ENCODE measurements around a stretch of chr4.

- RRBS, result no CpG with 5 or more reads among the region's 21 CpGs
These were observed 30.7 kb downstream of the PDLIM3 start for GRCh38 chr4:185504349-185505326.

- RRBS, result 87% methylated on average over 5 of the region's 40 CpGs
These were observed 88.2 kb upstream of the PDLIM3 start for GRCh38 chr4:185623388-185624126.

- RRBS, result no CpG with 5 or more reads among the region's 30 CpGs
These were observed 74.1 kb downstream of the SORBS2 start for GRCh38 chr4:185737543-185738593.

DNA sequence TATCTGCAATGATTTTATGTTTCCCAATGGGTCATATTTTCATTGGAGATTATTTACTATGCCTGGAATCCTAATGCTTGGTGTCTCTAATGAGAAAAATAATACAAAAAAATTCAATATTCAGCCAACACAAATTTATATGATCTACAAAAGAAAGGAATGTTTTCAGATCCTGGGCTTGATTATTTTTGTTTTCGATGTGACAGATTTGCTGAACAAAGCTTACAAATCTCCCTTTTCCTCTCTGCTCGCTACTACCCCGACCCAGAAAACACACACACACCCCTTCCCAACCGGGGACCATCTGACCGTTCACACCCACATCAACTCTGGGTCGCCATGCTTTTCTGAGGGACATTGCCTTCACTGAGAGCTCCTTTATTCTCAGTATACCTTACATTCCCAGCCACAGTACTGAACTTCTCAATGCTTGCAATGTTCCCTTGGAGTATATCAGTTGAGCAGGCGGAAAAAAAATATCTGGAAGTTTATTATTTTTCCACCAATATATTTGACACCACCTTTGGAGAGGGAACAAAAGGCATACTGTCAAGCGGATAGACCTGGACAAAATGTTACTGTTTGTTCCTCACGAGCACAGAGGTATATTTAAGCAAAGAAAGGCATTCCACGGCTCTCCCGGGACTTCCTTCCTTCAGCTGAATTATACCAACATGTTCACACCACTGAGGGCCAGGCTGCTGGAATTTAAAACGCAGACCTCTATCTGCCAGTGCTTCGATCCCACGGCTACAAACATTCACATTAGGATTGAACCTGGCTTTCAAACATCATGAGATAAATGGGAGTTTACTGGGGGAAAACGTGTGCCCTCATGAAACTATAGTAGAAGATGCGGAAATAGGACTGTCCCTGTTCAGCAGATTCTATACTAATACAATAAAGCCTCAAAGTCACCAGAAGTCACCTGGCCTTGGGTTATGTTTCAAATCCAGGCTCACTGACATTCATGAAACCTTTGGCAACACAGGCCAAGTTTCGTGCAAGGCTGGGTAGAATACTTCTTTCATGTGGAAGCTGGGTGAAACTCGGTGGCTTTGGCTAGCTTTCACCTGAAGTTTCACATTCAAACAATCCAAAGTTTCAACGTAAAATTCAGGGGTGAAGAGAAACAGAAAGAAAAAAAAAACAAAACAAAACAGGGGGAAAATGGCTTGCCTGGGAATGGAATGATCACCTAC is 39.7 kb downstream of the SORBS2 start:
- RRBS, result no CpG with 5 or more reads among the region's 19 CpGs

- RRBS, result no CpG with 5 or more reads among the region's 5 CpGs
These were observed 37.7 kb downstream of the SORBS2 start for GRCh38 chr4:185774340-185774705.

DNA sequence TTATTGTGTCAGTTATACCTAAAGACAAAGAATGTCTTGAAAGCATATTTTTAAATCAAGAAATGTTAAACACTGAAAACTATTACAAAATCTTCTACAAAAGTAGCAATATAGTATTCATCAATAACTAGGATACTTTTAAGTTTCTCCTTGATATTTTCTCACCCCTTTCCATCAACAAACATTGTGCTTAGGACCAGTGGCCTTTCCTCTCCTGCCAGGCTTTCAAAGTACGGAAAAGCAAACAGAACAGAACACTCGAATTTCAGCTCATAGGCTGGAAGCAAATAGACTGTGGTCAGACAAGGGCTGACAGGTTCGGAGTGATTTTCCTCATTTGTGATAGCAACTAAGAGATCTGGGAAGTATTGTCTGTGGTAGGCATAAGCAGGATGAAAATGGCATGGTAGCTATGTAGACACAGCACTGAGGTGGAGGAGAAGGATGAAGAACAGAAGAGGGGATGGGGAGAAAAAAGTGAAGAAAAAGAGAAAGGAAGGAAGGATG is 68.6 kb upstream of the SORBS2 start:
- RRBS, result no CpG with 5 or more reads among the region's 3 CpGs

- RRBS, result 18% methylated on average over 1 of the region's 21 CpGs
These were observed 33.5 kb upstream of the CYP4V2 start for GRCh38 chr4:186157725-186158483.

DNA sequence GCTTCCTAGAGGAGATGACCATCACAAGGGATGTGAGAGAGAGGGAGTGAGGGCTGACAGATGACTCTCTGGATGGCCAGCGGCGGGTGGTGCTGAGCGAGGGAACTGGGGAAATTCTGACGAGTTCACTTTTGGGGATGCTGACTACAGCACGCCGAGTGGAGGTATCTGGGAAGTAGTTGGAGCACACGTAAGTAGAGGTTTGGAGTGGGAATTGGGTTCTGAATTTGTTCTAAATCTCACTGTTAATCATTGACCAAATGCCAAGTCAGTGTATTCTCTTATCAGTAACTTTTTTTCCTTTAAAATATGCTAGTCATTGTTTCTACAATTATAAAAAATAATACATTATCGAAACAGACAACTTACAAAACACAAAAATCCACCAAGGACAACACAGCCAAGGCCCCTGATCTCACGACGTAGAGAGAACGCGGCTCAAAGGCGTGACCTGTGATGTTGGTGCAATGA is 22.4 kb upstream of the CYP4V2 start:
- RRBS, result no CpG with 5 or more reads among the region's 13 CpGs

- RRBS, result no CpG with 5 or more reads among the region's 20 CpGs
These were observed 924 bp downstream of the CYP4V2 start for GRCh38 chr4:186192132-186192849.

DNA sequence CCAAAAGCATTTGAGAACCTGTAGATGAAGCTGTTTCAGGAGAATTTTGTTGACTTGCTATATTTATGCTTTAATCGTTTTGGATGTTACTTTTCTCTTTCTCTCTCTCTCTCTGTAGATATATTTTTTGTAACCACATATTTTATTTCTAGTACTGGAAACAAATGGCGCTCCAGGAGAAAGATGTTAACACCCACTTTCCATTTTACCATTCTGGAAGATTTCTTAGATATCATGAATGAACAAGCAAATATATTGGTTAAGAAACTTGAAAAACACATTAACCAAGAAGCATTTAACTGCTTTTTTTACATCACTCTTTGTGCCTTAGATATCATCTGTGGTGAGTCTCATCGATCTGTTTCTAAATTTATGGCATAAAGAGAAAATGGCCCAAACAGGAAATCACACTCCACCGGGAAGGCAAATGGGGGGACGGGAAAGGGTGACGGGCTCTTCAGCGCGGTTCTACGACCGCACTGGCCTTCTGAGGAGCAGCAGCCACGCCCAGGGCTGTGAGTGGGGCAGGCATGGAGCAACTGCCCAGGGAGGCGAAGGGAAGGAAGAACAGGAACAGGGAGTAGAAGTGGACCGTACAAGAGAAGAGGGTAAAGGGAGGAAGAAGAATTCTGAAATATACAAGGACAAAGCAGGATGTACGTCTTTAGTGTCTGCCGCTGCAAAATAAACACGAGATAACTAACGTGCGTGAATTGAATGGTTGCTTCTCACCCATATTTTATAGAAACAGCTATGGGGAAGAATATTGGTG is 5.6 kb downstream of the CYP4V2 start:
- RRBS, result no CpG with 5 or more reads among the region's 18 CpGs

DNA sequence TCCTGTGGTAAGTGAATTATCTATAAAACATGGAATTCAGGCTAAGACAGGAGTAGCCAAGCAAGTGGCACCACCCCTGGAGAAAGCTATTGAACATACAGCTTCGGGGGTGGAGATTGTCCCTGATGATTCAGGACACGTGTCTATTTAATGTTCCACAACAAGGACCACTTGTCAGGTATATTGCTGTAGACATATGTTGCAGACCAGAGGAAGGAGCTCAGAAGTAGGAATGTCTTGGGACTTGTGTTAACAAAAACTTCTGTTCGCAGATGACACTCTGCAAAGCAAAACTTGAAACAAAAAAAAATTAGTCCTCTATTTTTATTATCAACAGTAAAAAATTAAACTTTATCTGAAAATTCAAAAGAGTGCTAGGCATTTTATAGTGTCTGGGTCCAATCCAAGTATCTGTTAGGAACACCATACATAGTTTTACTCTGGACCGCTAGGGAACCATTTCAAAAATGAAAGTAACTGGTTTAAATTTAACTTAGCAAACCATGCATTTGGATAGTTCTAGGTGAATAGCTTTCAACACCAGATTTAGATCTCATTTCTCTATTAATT is 1.0 kb downstream of the KLKB1 start:
- RRBS, result no CpG with 5 or more reads among the region's 4 CpGs

GRCh38 chr4:186500766-186501532 is 54.4 kb downstream of the MTNR1A start:
- RRBS, result no CpG with 5 or more reads among the region's 39 CpGs

DNA sequence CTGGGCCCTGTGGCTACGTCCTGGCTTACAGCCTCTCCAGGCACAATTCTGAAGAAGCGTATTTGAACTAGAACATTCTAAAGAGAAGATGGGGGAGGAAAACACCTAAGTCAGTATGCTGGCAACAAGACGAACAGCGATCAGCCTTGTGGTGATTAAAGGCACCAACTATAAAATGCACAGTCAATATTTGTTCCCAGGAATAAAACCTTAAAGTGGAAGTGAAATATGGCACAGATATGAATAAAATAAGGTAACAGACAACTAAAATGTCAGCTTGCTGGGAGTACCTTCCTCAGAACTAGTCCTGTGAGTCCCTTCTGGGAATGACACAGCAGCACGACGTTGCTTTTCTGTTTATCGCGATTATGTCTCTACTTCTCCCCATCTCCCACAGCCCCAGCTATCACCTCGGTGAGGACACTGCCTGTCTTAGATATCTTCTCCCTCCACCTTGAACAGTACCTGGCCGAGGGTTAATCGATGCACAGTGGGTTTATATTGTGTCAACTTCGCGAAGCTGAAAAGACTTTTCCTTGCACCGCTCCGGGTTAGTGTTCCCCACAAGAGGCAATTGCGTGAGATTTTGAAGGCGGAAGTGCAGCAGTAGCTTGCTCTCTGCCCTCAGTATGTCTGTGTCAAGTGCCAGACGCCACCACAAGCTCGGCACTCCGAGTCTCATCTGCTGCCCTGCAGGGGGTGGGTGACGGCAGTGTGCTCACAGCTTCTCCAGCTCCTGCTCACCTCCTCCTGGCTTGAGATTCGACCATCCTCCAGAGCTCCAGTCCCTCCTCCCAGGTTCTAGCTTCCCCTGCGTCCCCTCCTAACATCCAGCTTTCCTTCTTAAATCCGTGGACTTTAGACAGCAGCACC is 17.4 kb downstream of the MTNR1A start:
- RRBS, result no CpG with 5 or more reads among the region's 24 CpGs

DNA sequence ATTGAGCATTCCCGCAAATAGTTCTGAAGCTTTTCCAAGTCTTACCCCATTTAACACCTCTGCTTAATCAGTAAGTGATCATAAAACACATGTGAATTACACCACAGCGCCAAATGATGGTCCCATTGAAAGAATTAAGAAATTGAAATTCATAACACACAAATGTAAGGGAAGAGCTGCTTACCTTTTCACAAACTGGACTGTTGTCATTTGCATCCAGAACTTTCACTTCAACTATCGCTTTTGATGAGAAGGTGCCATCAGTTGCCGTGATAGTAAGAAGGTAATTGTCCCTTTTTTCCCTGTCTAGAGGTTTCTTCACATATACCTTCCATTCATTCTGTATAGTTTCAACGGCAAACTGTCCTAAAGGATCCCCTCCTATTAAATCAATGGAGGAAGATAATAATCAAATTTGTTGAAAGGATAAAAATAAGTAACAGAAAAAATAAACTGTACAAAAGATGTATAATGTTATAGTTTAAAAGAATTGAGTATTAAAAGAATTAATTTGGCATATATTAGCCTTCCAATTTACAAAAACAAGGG is 61.5 kb upstream of the MTNR1A start:
- RRBS, result no CpG with 5 or more reads among the region's 5 CpGs

DNA sequence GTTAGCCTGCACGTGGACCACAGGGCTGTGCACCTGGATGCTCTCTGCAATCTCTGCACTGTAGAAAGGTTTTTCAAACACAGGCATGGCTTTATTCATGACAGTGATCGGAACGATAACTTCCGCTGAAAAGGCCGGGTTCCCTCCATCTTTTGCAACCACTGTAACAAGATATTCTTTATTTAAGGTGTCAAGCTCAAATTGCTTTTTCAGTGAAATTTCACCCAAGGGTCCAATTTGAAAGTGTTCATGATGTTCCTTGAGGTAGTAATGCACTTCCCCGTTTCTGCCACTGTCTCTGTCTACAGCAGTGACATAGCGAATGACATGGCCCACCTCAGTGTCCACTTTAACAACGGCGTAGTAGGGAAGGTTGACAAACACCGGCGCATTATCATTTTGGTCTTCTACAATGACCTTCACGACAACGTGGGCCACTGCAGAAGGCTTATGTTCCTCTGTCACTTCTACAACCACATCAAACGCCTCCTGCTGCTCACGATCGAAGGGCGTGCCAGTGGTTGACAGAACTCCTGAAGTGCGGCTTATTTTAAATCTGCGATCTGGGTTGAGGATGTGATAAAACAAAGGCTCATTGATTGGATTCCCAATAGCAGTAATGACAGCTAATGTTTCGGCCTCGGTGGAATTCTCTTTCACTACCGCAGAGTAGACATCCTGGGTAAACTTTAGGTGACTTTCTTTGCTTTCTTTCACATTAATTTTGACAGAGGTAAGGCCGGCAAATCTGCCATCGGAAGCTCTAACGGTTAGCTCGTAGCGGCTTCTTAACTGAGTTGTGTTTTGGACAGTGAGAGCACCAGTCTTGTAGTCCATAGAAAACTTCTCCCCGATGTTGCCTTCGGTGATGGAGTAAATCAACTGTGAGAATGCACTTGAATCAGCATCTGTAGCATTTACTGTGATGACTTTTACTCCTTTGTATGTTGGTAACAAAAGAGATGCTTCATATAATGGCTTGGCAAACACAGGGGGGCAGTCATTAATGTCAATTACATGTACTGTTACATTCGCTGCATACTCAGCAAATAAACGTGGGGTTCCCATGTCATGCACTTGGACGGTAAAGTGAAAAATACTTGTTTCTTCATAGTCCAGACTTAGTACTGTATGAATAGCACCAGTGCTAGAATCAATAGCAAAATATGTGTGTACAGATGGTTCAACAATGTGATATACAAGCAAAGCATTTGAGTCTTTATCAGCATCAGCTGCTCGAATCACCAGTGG is 65.0 kb upstream of the MTNR1A start:
- RRBS, result no CpG with 5 or more reads among the region's 33 CpGs

DNA sequence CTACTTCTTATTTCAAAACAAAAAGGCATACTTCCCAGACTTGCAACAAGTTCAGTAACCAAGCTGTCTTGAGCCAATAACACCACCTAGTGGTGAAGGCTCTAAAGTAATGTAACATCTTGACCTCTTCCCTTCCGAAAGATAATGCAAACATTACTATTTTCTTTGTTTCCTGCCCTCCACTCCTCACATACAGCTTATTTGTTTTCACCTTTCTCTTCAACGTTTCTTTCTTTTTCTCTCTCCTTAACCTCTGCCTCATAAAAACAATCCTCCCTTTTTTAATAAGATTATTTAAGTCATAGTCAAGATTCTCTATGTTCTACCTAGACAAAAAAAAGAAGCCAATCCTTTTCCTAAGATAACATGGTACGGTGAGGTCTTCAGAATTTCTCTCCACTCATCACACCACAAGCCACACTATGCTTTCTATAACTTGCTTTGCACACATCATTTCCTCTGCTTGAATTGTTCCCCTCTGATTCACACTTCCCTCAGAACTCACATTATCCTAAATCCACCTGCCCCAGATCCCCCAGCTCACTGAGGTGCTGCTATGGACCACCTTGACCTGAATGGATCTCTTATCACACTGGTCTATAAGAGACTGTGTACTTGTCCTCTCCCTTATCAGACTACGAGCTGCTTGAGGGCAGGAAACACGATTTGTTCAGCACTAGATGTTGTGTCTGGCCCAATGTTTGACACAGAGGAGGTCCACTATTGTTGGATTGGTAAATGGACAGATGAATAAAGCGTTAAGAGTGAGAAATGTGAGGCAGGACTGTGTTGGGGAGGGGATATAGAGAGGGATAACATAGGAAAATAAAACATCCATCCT is 3.4 kb downstream of the FAT1 start:
- RRBS, result no CpG with 5 or more reads among the region's 6 CpGs

- RRBS, result no CpG with 5 or more reads among the region's 3 CpGs
These were observed 109.5 kb upstream of the FAT1 start for GRCh38 chr4:186833000-186833749.

- RRBS, result no CpG with 5 or more reads among the region's 5 CpGs
These were observed 128.4 kb upstream of the FAT1 start for GRCh38 chr4:186851975-186852616.

DNA sequence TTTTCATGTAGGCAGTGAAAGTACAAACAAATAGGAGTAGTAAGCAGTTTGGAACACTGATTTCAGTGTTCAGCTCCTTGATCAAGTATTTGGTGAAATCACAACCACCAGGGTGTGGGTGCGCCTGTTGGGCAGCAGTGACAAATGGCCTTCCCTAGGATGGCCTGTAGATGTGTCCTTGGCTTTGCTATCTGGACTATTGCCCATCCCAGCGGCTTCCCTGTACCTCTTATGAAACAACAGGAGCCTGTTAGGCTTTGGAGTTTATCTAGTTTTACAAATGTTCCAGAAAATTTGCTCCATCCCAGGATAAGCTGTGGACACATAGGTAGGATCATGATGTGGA is 216.8 kb upstream of the FAT1 start:
- RRBS, result no CpG with 5 or more reads among the region's 2 CpGs

DNA sequence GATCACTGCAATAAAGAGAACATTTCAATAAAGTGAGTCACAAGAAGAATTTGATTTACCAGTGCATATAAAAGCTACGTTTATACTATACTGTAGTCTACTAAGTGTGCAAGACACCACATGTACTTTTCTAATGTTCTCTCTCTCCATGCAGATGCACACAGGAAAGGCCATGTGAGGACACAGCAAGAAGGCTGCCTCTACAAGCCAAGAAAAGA is 583.5 kb upstream of the FAT1 start:
- RRBS, result no CpG with 5 or more reads among the region's 1 CpG